Karpas-422 (cell line): ENCODE measurements around a stretch of chr18.

GRCh38 chr18:22604218-22605260 is 186.8 kb upstream of the CTAGE1 start:
- PRO-cap, result no peak
- RAMPAGE, long total RNA, result no peak

- PRO-cap, result no peak
- RAMPAGE, long total RNA, result no peak
These were observed 29.4 kb upstream of the CABLES1 start for GRCh38 chr18:23105769-23106308.

- PRO-cap, result bidirectional peak, plus-strand start at chr18:23231580, minus-strand start at chr18:23231483
- RAMPAGE, long total RNA, result no peak
These were observed 96.2 kb downstream of the CABLES1 start for GRCh38 chr18:23231153-23232151.

GRCh38 chr18:23253448-23254163 is 118.3 kb downstream of the CABLES1 start:
- PRO-cap, result no peak
- RAMPAGE, long total RNA, result no peak

DNA sequence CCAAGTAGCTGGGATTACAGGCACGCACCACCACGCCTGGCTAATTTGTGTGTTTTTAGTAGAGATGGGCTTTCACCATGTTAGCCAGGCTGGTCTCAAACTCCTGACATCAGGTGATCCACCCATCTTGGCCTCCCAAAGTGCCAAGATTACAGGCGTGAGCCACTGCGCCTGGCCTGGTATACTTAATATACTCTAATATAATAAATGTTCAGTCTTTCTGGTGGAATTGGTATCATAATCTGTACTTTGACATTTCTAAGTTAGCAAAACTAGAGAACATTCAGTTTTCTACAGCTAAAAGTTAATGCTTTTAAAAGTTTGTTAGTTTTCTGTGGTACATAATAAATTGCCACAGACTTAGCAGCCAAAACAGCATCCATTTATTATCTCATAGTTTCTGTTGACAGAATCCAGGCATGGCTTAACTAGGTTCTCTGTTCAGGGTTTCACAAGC is 15.4 kb downstream of the RIOK3 start:
- PRO-cap, result no peak
- RAMPAGE, long total RNA, result no peak

DNA sequence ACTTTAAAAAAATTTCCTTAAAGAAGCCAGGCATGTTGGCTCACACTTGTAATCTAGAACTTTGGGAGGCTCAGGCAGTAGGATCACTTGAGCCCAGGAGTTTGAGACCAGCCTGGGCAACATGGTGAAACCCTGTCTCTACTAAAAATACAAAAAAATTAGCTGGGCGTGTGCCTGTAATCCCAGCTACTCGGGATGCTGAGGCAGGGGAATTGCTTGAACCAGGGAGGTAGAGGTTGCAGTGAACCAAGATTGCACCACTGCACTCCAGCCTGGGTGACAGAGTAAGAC is 22.0 kb downstream of the RIOK3 start:
- PRO-cap, result no peak
- RAMPAGE, long total RNA, result no peak

DNA sequence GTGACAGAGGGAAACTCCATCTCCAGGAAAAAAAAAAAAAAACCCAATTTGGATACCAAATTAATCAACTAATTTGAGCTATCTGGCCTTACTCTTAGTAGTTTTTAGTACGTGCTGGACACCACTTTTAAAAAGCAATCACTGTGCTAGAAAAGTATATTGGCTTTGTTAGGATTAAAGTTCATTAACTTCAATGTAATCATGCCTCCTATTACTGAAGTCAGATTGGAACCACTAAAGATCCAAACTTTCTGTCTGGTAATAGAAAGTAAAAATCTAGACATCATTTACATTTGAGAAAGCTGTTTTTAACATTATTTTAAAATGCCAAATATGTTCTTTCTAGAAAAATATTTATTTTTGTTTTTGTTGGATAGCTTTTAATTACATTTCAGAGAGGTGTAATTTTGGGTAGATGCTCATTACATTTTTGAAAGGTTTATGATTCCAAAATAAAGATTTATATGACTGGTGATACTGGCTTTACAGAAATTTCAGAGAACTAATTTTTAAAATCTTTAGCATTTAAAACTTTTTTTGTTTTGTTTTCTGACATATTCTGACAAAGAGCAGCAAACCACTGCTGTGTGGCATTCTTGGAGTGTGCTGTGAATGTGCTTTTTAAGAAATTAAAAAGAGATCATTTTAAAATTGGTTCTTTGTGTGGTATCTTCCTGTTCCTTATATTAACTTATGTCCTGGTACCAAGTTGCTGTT is 20.7 kb upstream of the RMC1 start:
- PRO-cap, result no peak
- RAMPAGE, long total RNA, result no peak

DNA sequence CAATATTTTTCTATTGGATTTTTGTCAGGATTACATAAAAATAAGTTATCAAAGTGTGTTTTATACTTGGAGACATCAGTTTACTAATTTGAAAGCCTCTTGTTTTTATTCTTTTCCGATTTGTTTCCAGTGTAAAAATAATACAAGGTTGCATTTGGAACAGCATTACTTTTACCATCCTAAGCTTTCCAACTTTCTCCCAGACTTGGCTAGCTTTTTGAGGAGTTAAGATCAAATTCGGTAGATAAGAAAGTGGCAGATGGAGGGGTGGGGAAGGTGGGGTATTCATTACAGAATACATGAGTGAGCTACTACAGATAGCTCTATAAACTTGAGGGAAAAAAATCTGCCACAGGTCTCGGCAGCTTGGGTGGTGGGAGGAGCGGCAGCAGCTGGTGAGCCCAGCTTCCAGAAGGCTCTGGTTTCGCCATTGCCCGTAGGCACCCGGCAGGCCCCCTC is 18.8 kb upstream of the RMC1 start:
- PRO-cap, result no peak
- RAMPAGE, long total RNA, result no peak

DNA sequence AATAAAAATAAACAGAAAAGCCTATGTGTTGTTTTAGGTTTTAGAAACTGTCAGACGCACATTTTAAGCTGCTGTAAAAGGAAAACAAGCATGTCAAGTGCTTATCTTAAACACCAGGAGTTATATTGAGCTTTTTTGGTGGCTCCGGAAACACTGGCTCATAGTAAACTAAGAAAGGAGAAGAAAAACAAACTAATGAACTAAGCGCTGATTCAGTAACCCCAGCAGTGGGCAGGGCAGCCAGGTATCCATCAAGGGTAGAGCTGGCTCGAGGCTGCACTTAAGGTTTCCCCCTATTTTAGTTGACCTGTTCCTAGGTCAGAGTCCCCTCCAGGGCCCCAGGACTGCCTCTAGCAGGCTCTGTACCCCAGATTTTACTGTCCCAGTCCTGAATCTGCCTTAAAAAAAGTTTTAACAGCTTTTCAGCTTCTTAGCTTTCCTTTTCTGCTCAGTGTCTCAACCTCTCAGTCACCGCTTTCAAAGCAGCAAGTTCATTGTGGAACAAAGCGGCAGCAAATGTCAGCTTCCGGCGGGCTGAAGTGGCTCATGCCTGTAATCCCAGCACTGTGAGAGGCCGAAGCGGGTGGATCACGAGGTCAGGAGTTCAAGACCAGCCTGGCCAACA is 15.3 kb upstream of the RMC1 start:
- PRO-cap, result no peak
- RAMPAGE, long total RNA, result no peak

DNA sequence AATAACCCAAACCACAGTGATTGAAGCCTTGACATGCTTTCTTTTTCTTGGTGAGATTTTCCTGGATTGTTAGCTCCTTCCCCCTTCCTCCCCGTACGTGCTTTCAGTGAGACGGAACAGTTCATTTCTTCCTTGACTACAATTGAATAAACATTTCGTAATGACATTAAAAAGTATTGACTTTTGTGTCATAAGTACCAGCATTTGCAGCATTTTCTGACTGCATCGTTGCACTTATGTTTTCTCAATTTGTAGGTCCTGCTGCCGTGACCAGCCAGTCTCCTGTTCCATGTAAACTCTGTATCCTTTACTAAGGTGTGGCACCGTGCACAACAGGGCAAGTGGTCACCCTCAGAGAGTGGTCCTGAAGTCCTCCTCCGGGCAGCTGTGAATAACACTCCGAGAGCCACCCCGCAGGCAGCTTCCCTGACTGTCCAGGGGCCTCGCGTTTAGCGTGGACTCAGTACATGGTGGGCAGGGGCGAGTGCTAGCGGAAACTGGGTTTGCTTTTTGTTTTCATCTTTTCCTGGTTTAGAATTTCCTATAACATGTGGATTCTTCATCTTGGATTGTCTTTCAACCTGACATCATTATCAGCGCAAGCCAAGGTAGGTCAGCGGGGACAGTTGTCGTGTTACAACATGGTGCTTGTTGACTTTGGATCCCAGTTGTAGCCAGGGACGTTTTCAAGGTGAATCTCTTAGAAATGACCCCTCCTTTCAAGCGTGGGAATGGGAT is 20.7 kb downstream of the RMC1 start:
- PRO-cap, result no peak
- RAMPAGE, long total RNA, result no peak

DNA sequence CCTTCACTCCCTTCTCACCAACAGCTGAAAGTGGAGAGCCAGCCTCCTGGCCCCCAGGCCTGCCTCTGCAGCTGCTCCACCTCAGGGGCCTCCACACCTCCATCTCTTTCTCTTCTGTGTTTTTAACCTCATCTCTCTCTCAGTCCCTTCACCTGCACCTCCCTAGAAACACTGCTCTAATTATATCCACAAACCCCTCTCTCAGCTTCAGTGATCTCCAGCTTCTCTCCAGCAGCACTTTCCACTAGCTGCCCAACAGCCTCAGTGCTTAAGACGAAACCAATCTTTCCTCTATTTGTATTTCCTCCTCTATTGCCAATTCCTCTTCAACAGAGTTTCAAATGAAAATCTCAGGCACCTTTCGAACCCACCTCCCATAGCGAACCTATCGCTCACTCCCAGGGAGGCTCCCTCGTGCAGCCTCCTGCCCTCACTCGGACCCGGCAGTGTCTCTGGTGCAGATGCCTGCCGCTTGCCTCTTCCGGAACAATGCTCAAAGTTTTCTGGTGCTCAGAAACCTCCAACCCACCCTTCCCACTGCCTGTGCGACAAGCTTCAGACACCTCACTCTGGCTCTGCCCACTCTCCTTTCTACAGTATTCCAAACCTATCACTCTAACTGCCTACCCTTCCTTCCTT is 7.7 kb downstream of the NPC1 start:
- PRO-cap, result no peak
- RAMPAGE, long total RNA, result no peak

DNA sequence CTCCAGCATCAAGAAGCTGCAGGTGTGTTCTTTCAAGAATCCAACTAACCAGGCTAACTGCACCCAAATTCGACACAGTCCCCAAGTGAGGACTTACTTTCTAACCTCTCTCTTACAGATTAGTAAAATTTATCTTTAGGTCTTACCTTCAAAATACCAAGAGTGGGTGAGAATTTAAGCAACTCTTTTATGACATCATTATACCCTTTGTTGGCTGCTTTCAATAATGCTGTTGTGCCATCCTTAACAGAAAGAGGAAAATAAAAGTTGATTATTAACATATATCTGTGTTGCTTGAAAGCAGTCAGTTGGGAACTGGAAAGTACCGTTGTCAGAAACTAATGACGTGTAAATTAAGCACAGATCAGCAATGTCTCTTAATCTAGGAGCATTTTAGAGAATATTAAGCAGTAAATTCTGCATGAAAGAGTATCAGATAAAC is 31.3 kb upstream of the NPC1 start:
- PRO-cap, result no peak
- RAMPAGE, long total RNA, result no peak

GRCh38 chr18:23757521-23757863 is 68.2 kb downstream of the LAMA3 start:
- PRO-cap, result no peak
- RAMPAGE, long total RNA, result no peak

- PRO-cap, result no peak
- RAMPAGE, long total RNA, result no peak
These were observed 139.1 kb downstream of the LAMA3 start for GRCh38 chr18:23828400-23828786.

DNA sequence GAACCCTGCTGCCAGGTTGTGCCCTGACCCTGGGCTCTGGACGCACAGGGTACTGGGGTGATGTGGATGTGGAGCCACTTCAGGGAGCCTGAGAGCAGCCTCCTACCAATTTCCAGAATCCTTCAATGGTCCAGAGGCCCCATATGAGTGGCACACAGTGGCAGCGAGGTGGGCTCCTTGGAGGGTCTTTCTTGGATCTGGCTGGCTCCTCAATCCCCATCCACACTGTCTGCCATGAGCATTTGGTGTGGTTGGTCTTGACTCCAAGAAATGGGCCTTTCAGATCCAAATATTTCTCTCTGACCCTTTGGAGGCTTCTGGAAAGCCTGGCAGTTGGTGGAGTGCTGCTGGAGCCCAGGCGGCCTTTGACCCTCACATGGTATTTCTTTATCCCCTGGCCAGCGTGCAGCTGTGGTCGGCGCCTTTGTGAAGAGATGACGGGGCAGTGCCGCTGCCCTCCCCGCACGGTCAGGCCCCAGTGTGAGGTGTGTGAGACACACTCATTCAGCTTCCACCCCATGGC is 157.9 kb downstream of the LAMA3 start:
- PRO-cap, result no peak
- RAMPAGE, long total RNA, result no peak

- PRO-cap, result no peak
- RAMPAGE, long total RNA, result no peak
These were observed 132.9 kb upstream of the TTC39C start for GRCh38 chr18:23881625-23882116.

- PRO-cap, result no peak
- RAMPAGE, long total RNA, result no peak
These were observed 71.3 kb downstream of the OSBPL1A start for GRCh38 chr18:24326203-24326757.

GRCh38 chr18:24560454-24560956 is 100.1 kb downstream of the HRH4 start:
- PRO-cap, result no peak
- RAMPAGE, long total RNA, result no peak

GRCh38 chr18:24726631-24726895 is 266.1 kb downstream of the HRH4 start:
- PRO-cap, result no peak
- RAMPAGE, long total RNA, result no peak

DNA sequence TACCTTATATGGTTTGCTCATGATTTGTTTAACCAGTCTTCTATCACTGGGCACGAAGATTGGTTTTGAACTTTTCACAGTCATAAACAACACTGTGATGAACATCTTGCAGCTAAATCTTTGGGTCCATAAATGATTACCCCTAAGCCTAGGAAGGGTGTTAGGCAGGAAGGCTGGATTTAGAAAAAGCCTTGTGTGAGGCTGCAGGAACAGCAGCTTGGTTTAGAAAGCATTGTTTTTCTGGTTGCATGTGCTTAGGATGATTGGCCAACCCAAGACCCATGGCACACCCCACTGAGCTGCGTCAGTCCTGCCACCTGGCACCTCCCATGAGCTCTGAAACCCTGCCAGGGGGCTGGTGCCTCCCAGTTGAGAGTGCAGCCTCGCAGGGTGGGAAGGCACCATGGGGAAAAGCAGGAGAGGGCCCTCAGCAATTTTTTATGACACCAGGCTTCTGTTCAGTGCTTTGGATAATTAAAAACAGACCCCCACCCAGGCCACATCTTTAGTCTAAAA is 438.6 kb downstream of the ZNF521 start:
- PRO-cap, result no peak
- RAMPAGE, long total RNA, result no peak